HT1080 (cell line): Measurements from ENCODE around the gene RAB3GAP1.

DNA sequence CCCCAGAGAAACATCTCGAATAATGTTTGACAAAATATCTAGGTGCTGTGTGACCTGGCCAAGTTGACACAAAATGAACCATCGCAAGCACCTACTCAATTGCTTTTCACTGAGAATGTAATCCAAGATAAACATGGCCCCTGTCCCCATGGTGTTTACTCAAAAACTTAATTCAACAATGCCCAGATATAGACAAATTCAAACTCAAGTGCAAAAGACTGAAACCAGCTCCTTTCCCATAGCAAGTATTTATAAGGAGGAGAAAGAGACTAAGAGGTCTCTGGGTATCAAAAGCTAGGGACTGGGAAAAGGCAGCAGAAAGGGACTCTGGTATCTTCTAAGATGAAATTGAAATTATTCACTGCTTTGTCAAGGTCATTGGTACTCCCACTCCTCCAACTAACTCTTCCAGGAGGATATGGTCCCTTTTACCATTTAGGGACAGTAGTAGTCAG is 14.9 kb upstream of the ACMSD start:
RAMPAGE:
- cytosol, long total RNA: no peak
- long total RNA: no peak
- nucleus, long total RNA: no peak

DNA sequence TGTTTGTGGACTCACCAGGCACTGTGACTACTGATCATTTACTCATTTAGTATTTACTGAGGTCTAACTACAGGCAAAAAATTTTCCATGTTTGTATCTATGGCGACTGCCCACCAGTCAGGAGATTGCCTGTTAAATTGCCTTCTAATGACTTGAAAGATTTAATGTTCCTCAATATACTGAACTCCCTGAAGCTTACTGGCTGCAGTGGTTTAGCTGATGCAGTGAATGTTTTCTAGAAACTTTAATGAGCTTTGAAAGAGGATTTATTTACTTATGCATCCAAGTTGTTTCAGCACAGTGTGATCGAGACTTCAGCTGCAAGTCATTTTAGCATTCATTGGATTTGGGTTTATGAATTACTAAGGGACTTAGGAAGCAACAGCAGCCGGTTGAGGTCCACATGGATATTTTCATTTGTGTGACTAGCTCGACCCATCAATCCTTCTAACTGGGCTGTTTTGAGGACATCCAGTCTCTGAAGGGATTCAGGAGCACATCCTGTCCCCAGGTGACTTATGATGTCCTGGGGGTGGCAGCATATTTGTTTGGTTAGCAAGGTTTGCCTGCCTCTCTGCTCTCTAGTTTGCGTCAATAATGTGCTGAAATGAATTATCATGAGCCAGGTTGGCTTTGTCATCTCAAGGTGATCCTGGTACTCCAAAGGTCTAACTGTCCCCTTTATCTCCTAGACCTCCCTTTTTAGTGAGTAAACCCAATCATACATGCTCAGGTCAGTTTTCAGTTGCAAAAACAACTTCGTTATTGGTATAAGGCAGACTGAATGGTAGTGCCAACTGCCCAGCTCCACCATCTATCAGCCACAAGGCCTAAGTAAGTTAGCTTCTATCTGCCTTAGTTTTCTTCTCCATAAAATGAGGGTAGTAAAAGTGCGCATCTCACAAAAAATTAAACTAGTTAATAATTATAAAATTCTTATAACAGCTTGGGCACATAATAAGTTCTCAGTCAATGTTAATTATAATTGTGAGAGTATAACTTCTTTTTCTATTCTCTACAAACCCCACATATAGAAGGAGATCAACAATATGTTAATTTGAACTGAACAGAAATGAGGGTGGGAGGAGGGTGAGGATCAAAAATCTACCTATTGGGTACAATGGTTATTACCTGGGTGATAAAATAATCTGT is 27.0 kb downstream of the ACMSD start:
RAMPAGE:
- cytosol, long total RNA: no peak
- long total RNA: no peak
- nucleus, long total RNA: no peak

DNA sequence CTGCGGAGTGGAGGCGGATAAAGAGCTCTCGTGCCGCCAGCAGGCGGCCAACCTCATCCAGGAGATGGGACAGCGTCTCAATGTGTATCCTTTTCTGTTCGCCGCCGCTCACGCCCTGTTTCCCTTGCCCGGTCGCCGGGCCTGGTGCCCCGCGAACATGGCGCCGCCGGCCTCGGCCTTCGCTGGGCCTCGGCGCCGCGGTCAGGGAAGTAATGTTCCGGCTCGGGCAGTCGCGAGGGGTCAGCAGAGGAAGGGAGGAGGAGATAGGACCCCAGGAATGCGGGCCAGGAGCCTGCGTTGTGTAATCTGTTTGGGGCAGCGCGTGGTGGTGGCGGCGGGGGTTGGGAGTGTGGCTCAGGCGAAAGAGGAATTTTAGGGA is 296 bp downstream of the CCNT2 start:
RAMPAGE:
- cytosol, long total RNA: no peak
- long total RNA: no peak
- nucleus, long total RNA: no peak

GRCh38 chr2:134961120-134961976 is 42.7 kb downstream of the CCNT2 start:
RAMPAGE:
- cytosol, long total RNA: no peak
- long total RNA: no peak
- nucleus, long total RNA: no peak

GRCh38 chr2:135051941-135052436 is at the start of gene RAB3GAP1:
RAB3GAP1 (plus strand) TSS chr2:135052292.
RAMPAGE:
- cytosol, long total RNA: start-site peak on the plus strand at chr2:135052283-135052298, 294 and 367 reads in 2 replicates
- long total RNA: start-site peak on the plus strand at chr2:135052283-135052296, 357 reads
- nucleus, long total RNA: start-site peak on the plus strand at chr2:135052283-135052295, 530 and 244 reads in 2 replicates

GRCh38 chr2:135135289-135135944 is 83.3 kb downstream of the RAB3GAP1 start:
RAMPAGE:
- cytosol, long total RNA: no peak
- long total RNA: no peak
- nucleus, long total RNA: no peak

RAMPAGE:
- cytosol, long total RNA: no peak
- long total RNA: no peak
- nucleus, long total RNA: no peak
Measured at GRCh38 chr2:135761626-135761947, 19.9 kb downstream of the UBXN4 start.

DNA sequence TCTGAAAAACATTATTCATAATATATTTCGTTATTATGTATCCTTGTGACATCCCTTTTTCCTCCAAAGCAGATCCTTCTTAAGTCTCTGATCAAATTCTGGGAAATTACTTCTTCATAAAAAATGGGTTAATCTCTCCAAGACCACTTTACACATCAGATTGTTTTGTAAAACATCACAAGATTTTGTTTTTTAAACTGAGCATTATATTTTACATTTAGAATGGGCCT is 23.3 kb downstream of the DARS1 start:
RAMPAGE:
- cytosol, long total RNA: no peak
- long total RNA: no peak
- nucleus, long total RNA: no peak

DNA sequence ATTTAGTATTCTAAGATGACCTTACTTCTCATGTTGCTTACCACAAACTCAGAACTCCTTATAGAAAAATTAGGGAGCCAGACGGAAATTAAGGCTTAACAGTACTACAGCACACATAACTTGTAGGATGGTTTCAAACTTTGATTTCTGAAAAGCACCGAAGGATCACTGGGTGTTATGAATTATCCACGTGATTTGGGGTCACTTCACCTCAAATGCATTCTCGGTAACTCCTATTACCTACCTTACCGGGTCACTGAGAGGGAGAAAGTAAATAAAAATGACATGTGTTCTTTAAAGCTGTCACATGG is 837 bp downstream of the DARS1 start:
RAMPAGE:
- cytosol, long total RNA: no peak
- long total RNA: no peak
- nucleus, long total RNA: no peak

RAMPAGE:
- cytosol, long total RNA: no peak
- long total RNA: no peak
- nucleus, long total RNA: no peak
Measured at GRCh38 chr2:136116034-136116914, 1.7 kb downstream of the CXCR4 start.

GRCh38 chr2:136123948-136124360 is 6.0 kb upstream of the CXCR4 start:
RAMPAGE:
- cytosol, long total RNA: no peak
- long total RNA: no peak
- nucleus, long total RNA: no peak

DNA sequence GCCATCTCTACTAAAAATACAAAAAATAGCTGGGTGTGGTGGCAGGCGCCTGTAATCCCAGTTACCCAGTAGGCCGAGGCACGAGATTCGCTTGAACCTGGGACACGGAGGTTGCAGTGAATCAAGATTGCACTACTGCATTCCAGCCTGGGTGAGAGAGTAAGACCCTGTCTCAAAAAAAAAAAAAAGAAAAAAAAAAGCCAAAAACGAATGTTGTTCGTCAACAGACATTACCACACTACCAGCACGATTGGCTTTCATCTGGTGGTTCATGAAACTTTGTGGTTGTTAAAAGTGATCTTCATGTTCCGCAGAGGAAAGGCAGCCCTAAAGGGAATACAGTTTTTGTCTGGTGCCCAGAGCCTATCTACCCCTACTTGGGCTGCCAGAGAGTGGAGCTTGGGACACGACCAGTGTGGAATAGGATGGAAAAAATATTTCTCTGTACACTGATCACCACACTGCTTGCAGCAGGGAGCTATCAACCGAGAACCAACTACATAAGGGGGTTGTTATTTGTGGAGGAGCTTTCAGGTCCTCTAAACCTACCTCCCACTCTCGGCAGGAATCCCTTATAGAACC is 13.6 kb upstream of the CXCR4 start:
RAMPAGE:
- cytosol, long total RNA: no peak
- long total RNA: no peak
- nucleus, long total RNA: no peak

DNA sequence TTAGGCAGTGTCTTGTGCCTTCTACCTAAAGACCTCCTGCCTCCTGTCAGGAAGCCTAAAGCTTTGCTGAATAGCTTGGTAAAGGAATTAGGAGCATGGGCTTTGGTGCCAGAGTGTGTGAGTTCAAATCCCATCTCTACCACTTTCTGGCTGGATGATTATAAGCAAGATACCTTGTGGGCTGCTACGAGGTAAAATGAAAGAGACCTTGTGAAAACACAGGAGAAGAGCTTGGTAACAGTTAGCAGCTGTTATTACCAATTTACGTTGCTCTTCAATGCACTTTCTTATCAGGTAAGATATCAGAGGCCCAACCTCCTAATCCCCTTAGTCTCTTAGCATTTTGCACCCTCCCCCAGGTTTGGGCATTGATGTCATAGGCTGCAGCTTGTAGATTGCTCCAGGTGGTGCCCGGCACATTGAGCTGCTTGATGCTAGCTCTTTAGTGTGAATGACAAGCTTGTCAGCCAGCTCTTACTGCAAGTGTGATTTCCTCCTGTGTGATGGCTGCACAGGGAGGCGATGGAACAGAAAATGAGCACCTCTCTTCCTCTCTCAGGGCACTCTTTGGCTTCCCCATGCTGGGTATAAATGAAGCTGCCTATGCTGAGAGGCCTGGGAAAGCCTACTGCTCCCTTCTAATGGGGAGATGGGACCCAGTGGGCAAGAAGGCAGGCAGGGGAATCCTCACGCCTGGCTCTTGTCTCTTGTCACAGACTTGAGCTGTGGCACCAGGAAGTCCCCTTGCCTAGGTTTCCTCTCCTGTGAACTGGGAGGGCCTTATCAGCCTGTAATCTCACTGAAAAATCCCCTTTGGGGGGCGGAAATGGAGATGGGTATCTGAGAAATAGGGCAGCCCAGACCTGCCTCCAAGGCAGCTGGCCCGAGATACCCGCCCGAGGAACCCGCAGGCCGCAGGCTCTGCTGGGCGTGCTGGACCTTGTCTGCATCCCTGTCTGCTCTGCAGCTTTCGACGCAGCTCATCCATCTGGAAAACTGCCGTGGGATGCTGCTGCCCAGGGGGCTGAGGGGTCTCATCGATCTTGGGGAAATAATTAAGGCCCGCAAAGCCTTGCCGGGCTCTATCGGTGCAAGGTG is 163.4 kb upstream of the CXCR4 start:
RAMPAGE:
- cytosol, long total RNA: no peak
- long total RNA: no peak
- nucleus, long total RNA: no peak

DNA sequence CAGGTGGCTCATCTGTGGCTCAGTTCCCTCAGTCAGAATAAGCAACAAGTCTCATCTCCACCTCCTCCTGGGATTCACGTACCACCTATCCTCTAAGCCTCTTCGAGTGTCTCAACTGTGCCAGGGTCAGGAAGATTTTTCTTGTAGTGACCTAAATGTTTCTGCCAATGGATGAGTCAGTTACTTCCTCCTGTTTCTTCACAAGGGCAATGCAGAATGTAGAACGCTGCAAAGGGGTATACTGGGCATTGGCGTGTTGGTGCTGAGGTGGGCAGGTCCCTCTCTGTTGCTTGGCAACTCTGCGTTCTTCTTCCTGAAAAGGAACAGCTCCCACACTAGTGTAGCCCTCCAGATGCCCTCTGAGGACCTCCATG is 213.3 kb upstream of the CXCR4 start:
RAMPAGE:
- cytosol, long total RNA: no peak
- long total RNA: no peak
- nucleus, long total RNA: no peak

GRCh38 chr2:136376668-136377281 is 258.8 kb upstream of the CXCR4 start:
RAMPAGE:
- cytosol, long total RNA: no peak
- long total RNA: no peak
- nucleus, long total RNA: no peak

GRCh38 chr2:136381876-136382815 is 264.2 kb upstream of the CXCR4 start:
RAMPAGE:
- cytosol, long total RNA: no peak
- long total RNA: no peak
- nucleus, long total RNA: no peak

DNA sequence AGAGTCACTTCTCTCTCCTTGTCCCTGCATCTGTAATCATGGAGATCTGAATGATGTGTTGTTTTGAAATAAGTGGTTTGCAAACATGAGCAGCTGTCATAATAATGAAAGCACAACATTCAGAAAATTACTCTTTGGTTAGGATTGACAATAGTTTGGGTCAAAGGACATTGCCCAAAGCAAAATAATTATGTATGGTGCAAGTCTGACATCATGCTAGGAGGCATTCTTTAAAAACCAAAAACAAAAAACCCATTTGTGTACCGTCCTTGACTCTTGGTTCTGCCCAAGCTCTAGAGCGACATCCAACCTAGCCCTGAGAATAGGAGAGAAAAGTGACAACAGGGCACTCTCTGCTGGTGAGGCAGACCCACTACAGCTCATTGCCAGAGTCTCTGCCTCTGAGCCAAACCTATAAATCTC is 266.6 kb upstream of the CXCR4 start:
RAMPAGE:
- cytosol, long total RNA: no peak
- long total RNA: no peak
- nucleus, long total RNA: no peak

RAMPAGE:
- cytosol, long total RNA: no peak
- long total RNA: no peak
- nucleus, long total RNA: no peak
Measured at GRCh38 chr2:136863680-136864156, 98.4 kb downstream of the THSD7B start.

GRCh38 chr2:138395853-138396225 is 105.7 kb upstream of the SPOPL start:
RAMPAGE:
- cytosol, long total RNA: no peak
- long total RNA: no peak
- nucleus, long total RNA: no peak

RAMPAGE:
- cytosol, long total RNA: no peak
- long total RNA: no peak
- nucleus, long total RNA: no peak
Measured at GRCh38 chr2:138779358-138779790, 816 bp downstream of the NXPH2 start.